Astrocyte (in vitro differentiated cells and primary cell): ENCODE measurements around a stretch of chr1.

DNA sequence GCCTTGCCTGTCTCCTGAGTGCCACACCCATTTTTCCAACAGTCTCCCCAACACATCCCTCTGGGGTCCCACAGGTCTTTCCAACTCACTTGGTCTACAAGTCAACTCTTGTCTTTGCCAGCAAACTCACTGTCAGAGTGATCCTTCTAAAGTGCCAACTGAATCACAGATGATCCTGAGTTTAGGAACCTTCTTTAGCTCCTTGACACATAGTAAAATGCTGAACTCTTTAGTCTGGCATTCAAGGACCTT, 19.9 kb downstream of the TRIM62 start:
- PRO-cap = no peak

DNA sequence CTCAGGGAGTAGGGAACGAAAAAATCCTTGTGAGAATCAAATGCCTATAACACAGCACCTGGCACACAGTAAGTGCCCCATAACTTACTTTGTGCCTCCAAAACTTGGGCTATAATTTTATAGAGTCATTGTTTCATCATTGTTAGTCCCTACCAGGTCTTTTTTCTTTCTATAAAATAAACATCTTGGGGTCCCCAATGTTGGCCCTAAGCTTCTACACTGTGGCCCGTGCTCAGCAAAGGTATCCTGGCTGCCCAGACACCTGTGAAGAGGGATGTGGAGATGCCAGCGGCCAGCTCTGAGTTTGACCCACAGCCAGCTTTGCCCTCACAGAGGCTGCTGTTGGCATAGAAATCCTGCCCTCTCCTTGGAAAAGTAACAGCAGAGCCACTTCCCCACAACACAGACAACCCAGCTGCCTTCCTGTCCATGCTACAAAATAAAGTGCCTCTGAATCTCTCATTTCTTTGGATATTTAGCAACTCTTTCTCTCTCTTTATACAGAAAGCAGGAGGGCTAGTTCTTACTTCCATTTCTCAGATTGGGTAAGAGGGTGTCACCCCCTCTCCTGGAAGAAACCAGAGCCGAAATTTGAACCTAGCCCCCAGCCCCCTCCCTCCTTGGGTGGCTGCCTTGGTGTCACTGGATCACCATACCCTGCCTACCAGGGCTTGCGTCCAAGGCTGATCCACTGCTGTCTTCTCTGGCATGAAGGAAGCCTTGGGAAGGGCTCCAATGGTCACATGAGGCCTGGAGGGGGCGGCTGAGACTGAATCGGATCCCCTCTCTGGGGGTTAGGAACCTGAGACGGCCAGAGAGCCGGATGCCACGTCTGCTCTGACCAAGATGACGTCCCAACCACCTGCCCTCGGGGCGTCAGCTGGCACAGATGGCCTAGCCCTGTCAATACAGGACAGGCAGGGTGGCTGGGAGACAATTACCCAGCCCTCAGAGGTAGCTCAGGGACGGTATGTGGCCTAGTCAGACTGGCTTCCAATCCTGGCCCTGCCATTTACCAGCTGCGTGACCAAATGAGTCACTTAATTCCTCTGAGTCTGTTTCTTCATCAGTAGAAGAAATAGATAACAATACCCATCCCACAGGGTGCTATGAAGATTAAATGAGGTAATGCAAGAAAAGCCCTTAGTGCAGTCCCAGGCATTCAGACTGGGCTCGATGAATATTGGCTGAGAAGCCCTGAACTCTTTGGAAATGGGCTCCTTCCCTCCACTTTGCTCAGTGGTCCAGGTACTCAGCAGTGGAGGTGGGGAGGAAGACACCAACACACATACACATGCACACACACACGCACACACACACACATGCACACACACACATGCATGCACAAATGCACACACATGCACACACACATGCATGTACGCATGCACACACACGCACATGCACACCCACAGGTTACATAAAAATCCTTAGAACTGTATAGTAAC, 5.6 kb downstream of the TRIM62 start:
- PRO-cap = no peak
- RRBS, 2 experiments = no CpG with 5 or more reads among the region's 19 CpGs

DNA sequence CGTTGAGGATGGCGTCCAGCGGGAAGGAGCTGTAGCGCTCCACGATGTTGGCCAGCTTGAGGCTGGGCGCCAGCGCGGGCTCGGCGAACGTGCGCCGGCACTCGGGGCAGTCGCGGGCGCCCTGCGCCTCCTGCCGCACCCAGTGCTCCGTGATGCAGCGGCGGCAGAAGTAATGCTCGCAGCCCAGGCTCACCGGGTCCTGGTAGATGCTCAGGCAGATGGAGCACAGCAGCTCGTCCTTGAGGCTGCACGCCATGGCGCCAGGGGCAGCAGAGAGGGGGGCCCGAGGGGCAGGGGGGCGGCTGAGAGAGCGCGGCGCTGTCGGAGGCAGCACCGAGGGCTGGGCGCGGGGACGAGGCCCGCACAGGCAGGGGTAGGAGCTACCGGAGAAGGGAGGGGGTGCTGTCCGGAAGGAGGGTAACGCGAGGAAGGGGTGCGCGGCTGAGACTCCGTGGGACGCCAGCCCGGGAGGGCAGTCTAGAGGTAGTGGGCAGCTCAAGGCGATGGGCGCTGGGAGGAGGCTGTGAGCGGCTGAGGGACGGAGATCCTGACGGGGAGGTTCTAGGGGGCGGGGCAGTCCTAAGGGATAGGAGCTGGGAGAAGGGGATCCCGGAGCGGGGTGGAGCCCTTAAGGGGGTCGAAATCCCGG, 542 bp downstream of the TRIM62 start:
- PRO-cap = no peak
- RRBS, 2 experiments = 2 to 4% methylated on average over 9 to 18 of the region's 57 CpGs

DNA sequence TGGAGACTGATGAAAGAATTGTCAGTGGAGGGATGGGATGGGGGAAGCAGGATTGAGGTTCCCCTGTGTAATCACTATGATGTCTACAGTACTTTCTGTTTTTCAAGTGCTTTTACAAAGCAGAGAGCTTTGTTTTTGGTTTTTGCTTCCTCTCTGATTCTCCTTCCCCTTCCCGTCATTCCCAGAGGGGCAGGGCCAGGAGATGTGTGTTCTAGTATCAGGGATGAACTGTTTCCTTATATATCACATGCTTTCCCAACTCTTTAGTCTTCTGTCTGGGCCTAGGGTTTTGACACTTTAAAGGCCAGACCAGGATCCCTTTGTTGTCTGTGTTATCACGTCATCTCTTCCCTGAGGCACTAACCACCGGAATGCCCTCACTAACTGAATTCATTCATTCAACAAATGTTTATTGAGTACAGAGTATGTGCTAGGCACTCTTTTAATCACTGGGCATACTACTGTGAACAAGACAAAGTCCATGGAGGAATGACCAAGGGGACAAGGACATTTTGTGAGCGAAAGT, 12.2 kb upstream of the ZNF362 start:
- PRO-cap = no peak
- RRBS, 2 experiments = no CpG with 5 or more reads among the region's 4 CpGs

DNA sequence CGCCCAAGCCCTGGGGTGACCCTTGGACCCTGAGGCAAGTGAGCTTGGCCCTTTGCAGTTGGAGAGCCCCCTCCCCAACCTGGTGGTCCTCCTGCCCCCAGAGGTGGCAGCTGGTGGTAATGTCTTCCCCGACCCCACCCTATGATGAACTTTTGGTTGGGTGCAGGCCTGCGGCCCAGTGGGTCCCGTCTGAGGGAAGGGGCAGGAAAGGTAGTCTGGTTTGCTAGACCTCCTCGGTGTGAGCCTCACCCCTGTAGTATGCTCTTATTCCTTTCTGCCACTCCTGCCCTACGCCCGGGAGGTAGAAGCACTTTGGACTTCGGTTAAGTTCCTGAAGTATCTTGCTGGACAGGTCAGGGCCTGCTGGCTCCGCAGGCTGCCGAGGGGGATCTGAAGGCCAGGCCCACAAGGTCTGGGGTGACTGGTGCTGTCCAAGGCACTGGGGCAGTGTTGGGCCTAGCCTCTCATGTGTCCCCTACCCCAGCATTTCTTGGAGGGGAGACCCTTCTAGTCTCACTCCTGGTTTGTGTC, 1.6 kb downstream of the ZNF362 start:
- PRO-cap = no peak
- RRBS, 2 experiments = no CpG with 5 or more reads among the region's 10 CpGs

DNA sequence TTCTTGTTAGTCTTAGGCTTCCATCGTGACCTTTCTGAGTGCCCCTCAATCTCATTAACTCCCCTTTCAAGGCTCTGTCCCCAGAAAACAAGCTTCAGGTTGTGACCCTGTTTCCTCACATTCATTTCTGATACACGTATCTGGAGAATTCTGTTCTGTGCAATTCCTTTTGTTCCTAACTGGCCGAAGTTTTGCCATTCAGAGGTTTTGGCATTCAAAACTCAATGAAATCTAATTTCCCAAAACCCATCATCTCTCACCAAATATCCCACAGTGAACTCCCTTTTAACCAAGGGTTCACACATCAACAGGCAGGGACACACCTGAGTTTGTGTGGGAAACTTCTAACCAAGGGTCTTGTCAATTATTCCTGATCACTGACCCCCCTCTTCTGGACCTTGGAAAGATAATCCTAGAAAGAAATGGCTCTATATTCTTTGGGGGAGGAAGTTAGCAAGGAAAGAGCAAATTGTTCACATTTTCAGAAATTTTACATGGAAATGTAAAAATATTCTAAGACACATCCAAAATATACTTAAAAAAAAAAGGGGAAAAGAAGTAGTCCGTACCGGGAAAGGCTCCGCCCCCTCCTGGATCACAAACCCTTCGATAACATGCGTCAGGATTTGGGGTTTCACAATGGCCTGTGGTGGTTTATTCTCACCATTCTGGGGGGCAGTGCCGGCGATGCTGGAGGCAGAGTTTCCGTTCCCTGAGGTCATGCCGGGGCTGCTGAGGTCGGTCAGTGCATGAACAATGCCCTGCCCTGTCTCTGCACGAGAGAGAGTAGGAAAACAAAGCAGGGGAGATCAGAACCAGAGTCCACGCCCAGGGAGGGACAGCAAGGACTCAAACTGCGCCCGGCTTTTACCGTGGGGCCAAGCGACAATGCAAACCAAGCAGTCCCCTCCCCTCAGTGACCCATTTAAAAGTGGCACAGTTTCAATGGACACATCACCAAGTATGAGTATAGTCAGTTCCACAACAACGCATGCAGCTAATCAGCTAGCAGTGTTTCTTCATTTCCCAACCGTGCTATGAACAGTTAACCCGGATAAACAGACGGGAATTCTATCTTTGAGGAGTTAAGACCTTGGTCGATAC, 13.0 kb upstream of the A3GALT2 start:
- PRO-cap = no peak
- RRBS, 2 experiments = 44% methylated on average over 1 of the region's 24 CpGs; no CpG with 5 or more reads in 1 of the 2 experiments

GRCh38 chr1:33339329-33339933, 18.5 kb upstream of the A3GALT2 start:
- PRO-cap = no peak
- RRBS, 2 experiments = no CpG with 5 or more reads among the region's 6 CpGs

- PRO-cap = no peak
These were observed 26.4 kb upstream of the A3GALT2 start for GRCh38 chr1:33347418-33347605.

GRCh38 chr1:33360012-33360482, 39.1 kb upstream of the A3GALT2 start:
- PRO-cap = no peak
- RRBS, 2 experiments = no CpG with 5 or more reads among the region's 2 CpGs

- PRO-cap = no peak
- RRBS, 2 experiments = no CpG with 5 or more reads among the region's 14 CpGs
These were observed 103.0 kb downstream of the ZSCAN20 start for GRCh38 chr1:33575095-33576196.

DNA sequence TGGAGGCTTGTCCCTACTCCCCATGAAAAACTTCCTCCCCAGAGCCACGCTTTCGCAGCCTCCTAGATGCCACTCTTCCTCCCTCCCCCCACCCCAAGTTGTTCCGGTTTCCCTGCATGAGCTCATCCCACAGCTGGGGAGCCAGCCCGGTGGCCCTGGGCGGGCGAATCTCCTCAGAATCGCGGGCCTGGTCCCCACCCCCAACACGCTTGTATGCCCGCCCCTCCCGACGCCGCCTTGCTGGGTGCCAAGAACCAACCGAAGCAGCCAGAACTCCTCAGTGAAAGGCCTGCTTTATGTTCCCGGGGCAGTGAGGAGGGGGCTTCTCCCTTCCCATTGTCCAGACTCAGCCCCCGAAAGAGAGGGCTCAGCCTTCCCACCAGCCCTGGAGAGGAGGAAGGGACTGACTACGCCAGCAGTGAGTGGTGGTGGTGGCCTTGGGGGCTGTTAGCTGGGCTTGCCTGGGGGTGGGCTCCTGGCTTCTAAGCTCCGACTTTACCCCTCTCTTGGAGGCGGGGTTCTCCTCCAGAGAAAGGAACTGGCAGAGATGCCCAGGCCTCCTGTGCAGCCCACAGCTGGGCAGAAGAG, 1.8 kb upstream of the CSMD2 start:
- PRO-cap = no peak
- RRBS, 2 experiments = no CpG with 5 or more reads among the region's 19 CpGs

DNA sequence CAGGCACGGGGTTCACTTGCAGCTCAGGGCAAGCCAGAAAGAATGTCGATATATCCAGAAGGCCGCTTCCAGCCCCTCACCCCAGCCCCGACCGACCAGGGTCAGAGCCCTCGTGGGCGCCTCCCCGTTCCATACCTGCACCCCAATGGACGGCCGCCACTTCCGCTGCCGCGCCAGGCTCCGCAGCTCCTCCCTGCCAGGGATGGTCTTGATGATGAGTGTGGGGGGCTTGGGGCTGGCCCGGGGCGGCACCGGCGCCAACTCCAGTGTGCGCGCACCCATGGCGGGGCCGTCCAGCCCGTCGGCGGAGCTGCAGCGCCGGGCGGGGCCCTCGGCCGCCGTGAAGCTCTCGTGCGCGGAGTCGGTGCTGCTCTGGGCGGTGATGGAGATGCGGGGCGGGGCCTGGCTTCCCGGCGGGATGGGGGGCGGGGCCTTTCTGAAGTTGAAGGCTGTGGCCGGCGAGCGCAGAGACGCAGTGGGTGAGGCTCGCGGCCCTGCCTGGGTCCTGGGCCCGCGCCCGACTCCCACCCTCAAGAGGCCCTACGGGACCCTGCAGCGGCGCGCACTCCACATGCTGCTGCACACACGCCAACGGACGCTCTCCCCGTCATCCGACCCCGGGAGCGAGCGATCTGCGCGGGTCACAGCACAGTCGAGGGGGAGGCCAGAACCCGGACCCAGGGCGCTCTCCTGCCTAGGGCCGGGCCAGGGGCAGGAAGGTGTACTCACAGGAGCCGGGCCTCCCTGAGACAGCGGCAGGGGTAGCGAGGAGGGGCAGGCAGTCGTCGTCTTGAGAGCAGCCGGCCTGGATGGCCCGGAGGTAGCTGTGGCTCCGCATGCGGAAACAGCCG, 26.0 kb upstream of the SMIM12 start:
- PRO-cap = no peak
- RRBS, 2 experiments = 2 to 4% methylated on average over 35 to 36 of the region's 78 CpGs

DNA sequence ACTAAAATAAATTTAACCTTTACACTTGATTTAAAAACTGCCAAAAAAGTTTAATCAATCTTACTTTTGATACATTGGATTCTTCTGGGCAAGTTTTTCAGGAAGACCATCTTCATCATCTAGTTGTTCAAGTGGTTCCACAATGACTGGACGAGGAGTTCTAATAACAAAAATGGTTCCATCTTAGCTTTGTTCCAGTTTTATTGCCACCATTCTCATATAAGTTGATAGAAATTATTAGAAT, 2.6 kb downstream of the SFPQ start:
- PRO-cap = no peak
- RRBS, 2 experiments = no CpG with 5 or more reads among the region's 1 CpG

DNA sequence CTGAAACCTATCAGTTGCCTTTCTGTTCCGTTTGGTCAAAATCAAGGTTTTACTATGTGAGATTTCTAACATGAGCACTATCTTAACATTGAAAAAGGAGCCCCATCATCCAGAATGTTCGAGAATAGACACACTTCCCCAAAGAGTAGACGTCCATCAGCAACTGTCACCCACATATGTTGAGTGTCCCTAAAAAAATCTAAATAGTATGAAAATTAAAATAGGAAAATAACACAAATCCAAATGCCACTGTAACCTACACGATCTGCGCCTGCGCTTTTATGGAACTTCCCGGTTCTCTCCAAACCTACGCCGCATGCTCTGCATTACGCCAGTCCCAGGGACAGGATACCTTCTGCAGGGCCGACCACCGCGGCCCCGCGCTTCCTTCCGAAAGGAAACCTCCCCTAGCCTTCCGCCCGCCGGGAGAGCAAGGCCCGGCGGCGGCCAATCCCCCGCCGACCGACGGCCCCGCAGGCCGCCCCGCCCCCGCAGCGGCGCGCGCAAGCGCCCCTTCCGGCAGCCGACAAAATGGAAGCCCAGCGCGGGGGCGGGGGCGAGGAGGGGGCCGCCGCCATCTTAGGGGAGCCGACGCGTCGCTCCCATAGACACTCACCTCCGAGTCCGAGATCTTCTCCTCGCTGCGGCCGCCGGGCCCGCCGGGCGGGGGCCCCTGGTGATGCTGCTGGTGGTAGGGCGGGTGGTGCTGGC, 1.2 kb downstream of the SFPQ start:
- PRO-cap = no peak
- RRBS, 2 experiments = under 1 to 1% methylated on average over 16 to 18 of the region's 57 CpGs

GRCh38 chr1:35192795-35192951, 272 bp downstream of the SFPQ start:
- PRO-cap = no peak
- RRBS, 2 experiments = 0 to 2% methylated on average over 6 of the region's 15 CpGs

- PRO-cap = no peak
- RRBS, 2 experiments = no CpG with 5 or more reads among the region's 3 CpGs
These were observed 120.3 kb downstream of the ZMYM4 start for GRCh38 chr1:35388665-35389289.

- PRO-cap = no peak
- RRBS, 2 experiments = no CpG with 5 or more reads among the region's 2 CpGs
These were observed 105.2 kb downstream of the KIAA0319L start for GRCh38 chr1:35452005-35452501.

- PRO-cap = no peak
- RRBS, 2 experiments = 6% methylated on average over 7 of the region's 27 CpGs; no CpG with 5 or more reads in 1 of the 2 experiments
These were observed 3.2 kb downstream of the NCDN start for GRCh38 chr1:35560756-35561335.

DNA sequence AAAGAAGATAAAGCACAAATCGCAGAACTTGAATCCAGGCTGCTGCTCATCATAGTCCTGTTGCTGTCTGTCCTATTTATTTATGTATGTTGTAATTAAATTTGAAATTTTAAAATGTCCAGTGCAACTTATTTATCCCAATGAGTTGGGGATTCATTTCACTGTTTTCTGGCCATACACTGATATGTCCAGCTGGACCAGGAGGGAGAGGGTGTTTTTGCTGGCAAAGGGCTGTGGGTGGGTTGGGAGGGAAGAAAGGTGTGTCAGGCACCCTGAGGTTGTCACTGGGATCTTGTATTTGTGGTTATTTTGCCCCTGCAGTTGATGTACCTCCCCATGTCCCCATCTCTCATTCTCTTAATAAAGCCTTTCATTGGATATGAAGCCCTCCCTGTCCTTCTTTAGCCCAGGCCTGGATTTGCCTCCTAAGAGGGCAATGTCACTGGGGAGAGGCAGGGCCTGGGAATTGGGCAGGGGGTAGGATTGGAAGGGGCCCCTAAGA, 22.2 kb downstream of the TFAP2E start:
- PRO-cap = no peak
- RRBS, 2 experiments = no CpG with 5 or more reads among the region's 1 CpG

DNA sequence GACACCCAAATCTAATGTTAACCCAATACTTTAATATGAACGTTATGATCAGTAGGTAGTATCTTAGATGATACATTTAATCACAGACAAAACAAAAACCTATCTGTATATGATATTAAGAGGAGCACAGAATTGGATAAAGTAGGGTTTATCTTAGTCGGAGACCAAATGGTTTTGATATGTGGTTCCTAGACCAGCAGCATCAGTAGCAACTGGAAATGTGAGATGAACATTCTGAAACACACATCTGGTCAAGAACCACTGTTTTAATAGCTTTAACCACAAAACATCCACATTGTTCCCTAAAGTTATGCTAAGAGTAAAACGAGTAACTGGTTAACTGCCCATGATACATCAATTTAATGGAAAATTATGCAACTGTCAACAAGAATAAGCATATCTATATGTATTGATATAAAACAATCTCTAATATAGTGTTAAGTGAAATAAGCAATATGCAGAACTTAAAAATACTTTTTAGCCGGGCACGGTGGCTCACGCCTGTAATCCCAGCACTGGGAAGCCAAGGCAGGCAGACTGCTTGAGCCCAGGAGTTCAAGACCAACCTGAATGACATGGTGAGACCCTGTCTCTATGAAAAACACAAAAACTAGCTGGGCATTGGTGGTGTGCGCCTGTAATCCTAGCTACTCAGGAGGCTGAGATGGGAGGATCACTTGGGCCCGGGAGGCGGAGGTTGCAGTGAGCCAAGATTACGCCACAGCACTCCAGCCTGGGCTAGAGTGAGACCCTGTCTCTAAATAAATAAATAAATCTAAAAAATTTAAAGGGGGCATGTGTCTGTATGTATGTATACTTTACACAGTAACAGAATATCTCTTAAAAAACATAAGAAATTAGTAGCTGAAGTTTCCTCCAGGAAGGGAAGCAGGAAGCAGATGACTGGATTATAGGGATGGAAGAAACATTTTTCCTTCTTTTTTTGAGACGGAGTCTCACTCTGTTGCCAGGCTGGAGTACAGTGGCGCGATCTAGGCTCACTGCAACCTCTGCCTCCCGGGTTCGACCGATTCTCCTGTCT, 28.8 kb downstream of the TFAP2E start:
- PRO-cap = no peak
- RRBS, 2 experiments = no CpG with 5 or more reads among the region's 16 CpGs